ENCODE data around the gene TMEM121.

- PRO-cap: no peak
These were observed 7.2 kb upstream of the SIVA1 start for GRCh38 chr14:104745728-104746202.

- PRO-cap: unidirectional peak, plus-strand start at chr14:104747298
These were observed 6.1 kb upstream of the SIVA1 start for GRCh38 chr14:104746763-104747347.

GRCh38 chr14:104774403-104775101, 21.0 kb downstream of the AKT1 start:
- PRO-cap: no peak

DNA sequence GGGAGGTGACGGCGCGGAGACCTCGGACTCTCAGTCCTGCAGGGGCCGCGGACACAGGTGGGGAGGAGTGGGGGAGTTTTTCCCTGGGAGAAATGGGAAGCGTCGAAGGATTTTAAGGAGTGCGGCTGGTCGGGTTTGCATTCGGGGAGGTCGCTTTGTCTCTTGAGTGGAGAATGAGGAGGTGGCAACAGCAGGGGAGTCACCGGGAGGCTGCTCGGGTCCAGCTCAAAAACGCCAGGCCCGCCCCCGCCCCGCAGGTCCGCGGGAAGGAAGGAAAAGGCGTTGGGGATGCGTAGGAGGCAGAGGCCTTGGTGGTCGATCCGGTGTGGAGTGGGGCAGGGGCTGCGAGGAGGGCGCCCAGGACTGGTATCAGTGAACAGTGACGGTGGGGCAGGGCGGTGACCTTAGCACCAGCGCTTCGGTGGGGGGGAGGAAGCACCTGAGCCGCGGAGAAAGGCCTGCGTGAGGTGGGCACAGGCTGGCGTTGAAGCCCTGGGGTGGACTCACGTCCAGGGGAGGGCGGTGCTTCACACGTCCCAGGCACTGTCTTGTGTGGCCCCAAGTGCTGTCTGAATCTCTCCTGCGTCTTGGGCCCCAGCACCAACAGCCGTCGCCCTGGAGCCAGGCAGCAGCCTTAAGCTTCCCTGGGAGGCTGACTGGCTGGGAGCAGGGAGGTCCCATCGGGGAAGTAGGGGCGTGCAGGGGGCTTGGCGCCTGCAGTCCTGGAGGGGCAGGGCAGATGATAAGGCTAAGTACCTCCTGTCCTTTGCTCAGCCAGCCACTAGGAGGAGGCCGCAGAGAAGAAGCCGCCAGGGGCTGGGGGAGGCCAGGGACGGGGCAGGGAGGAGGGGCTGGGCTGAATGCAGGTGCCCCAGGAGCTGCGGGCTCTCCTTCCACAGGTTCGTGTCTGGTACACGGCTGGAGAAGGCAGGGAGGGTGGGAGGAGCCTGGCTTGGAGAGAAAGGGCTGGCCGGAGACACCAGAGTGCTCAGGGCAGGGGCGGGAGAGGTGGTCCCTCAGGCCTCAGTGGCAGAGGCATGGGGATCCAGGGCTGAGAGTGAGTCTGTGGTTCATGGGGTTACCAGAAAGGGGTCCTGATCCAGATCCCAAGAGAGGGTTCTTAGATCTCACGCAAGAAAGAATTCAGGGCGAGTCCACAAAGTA, 26.5 kb downstream of the ZBTB42 start:
- PRO-cap: no peak

GRCh38 chr14:104843969-104844493, 21.0 kb upstream of the CEP170B start:
- PRO-cap: no peak

GRCh38 chr14:104893213-104893940, 28.3 kb downstream of the CEP170B start:
- PRO-cap: no peak

DNA sequence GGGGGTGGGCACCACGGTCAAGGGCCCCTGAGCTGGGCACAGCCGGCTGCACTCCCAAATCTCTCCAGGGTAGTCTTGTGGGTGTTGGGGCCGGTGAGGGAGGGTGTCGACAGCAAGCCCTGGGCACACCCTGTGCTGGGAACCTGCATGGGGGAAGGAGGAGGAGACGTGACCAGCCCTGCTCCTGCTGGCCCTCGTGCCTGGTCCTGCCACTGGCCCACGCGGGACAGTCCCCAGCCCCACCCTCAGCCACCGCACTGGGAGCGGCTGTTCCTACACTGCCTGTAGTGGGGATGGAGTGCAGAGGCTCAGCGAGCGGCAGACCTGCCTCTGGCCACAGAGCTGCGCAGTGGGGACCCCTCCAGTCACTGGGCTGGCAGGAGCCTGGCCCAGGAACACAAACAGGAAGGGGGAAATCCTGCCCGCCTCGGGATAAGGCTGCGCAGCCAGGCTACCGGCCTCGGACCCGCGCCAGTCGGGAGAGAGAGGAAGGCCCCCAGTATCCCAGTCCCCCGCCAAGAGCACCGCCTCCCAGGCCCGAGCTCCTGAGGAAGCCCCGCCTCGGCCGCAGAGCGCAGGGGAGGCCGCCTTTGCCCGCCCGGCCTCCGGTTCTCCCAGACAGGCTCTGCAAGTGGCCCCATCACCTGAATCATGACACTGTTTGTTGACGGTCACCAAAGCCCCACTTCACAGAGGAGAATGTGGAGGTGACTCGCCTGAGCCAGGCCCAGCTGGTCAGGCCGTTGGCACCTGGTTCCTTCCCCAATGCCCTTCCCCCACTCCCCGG, 10.6 kb downstream of the AHNAK2 start:
- PRO-cap: bidirectional peak, plus-strand start at position 287 of the sequence, minus-strand start at position 62 of the sequence; bidirectional peak, plus-strand start at position 570 of the sequence, minus-strand start at position 627 of the sequence

DNA sequence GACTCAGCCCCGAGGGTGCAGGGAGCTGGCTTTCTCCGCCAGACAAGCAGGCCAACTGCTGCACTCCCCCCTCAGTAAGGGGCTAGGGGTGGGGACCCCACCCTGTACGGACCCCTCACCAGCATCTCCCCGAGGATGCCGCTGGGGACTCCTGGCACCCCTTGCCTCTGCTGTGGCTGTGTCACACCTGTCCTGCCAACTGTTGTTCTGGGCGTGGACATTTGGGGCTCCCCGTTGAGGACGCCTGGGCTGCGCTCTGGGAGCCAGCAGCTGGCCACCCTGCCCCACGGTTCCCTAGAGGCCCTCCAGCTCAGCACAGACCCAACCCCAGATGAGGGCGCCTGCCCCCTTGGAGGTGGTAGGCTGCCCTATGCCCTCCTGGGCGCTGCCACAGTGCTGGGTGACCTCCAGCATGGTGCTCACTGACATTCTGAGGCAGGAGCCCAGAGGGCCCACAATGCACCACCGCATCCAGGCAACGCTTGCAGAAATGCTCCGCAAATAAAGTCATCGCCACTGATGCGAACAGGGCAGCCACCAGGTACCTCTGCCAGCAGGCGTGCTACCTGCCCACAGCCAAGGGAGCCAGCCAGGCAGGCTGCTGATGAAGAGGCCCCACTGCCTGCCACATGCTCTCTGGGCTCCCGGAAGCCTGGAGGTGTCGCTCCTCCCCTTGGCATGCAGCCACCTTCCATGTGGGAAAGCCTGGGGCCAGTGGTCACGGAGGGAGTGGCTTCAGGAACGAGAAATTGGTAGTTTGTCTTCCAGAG, 14.9 kb downstream of the GPR132 start:
- PRO-cap: no peak

GRCh38 chr14:105058615-105059005, 6.6 kb downstream of the GPR132 start:
- PRO-cap: no peak

- PRO-cap: no peak
These were observed 5.6 kb downstream of the GPR132 start for GRCh38 chr14:105059565-105060131.

- PRO-cap: no peak
These were observed 27.2 kb upstream of the GPR132 start for GRCh38 chr14:105092200-105092981.

DNA sequence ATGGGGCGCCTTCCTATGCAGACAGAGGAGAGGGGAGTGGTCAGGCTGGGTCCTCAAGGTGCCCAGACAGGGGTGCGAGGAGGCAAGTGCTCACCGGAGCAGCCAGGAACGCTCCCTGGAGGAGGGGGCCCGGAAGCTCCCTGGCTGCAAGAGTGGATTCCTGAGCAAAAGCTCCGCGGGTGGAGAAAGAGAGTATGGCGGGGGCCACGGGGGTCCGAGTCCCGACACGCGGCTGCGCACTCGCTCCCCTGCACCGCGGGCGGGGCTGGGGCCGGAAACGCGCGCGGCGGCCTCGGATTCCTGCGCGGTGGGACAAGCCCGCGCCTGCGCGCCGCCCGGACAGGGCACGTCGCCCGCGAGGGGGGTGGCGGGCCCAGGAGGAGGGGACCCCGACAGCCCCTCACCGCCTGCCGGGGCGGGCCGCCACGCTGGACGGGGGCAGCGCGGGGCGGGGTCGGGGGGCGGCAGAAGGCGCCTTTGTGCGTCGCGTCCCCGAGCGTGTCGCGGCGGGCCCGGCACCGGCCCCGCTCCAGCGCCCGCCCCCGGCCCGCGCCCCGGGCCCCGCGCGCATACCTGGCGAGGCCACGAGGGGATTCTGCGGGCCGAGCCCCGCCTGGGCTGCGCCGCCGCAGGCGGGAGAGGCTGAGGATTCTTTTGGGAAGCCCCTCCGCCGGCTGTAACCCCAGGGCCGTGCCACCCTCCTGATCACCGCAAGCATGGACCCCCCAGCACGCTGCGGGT, 27.9 kb upstream of the GPR132 start:
- PRO-cap: unidirectional peak, plus-strand start at position 342 of the sequence

DNA sequence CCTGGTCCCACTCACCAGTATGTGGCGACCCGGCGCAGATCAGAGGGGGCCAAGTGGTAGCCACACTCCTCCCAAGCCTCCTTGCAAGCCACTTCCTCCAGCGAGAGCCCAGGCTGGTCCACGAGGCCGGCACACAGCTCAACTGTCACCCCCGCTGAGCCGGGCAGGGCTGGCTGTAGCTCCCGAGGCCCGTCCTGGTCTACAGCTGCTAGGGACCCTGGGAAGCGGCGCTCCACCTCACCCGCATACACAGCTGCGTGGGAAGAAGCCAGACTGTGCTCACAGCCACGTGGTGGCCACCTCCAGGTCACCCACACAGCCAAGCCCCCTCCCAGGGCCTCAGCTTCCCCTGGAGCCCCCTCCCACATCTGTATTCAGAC, 4.6 kb downstream of the NUDT14 start:
- PRO-cap: no peak

DNA sequence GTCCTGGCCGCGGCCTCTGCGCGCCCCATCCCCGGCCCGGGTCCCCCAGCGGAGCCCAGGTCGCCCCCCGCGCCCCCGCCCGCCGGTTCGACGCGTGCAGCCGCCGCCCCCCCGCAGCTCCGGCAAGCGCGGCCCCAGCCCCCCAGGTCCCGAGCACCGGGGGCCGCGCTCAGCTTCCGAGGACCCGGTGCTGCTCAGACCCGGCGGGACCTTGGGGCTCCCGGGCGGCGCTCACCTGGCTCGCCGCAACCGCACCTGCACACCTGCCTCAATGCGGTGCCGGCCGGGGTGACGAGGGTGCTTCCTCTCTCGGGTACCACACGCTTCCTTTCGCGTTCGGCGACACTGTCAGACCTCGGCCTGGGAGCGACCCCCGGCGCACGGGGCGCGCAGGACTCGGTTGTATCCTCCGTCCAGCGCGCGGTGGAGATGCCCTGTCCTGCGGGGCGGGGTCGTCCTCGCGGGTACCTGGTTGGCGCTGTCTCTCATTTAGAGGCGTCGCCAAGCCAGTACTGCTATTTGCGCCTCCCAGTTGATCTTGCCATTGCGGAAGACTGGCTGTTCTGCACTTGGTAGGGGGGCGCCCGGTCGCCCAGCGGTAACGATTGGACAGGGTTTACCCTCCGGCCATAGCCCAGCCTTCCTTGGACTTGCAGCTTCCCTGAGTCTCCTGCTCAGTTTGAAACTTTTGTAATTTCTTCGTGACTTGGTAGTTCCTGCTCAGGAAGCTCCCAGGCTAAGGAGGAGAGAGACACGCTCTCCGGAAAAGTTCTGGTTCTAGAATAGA, 732 bp downstream of the PACS2 start:
- PRO-cap: no peak

DNA sequence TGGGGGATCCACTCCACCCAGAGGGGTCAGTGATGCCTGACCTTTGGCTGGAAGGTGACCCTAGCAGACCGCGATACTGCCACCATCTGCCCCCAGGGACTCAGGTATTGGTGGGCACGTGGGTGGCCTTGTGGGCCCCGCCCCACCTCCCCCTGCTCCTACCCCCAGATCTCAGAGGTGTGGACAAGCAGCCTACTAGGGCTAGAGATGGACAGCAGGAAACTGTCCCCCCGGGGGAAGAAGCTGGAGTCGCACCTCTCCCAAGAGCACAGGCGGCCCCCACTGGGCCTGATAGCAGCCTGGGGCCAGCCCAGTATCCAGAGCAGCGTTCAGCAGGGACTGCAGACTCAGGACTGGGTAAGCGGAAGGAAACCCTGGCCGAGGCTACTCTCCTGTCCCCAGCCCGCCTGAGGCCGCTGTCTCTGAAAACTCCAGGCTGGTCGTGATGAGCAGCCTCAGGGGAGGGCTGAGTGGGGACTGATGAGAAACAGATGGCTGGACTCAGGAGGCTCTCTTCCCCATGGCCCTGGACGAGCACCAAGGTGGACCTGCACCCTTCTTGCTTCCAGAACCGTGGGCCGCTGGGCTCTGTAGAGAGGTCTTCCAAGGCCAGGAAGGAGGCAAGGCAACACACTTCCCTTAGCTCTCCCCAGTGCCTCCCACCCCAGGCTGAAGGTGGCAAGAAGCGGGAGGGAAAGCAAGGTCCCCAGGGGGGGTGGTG, 956 bp downstream of the TEX22 start:
- PRO-cap: no peak

- PRO-cap: no peak
These were observed 2.4 kb downstream of the MTA1 start for GRCh38 chr14:105421896-105422464.

GRCh38 chr14:105482726-105483104, 4.0 kb upstream of the CRIP1 start:
- PRO-cap: no peak

- PRO-cap: unidirectional peak, plus-strand start at chr14:105489842; bidirectional peak, plus-strand start at chr14:105490175, minus-strand start at chr14:105490074
These were observed 1.5 kb upstream of the TEDC1 start for GRCh38 chr14:105489176-105490351.

- PRO-cap: unidirectional peak, plus-strand start at chr14:105526603
These were observed at the start of gene TMEM121 for GRCh38 chr14:105526048-105527079. Gene TMEM121 (plus strand): TSS chr14:105526583.

DNA sequence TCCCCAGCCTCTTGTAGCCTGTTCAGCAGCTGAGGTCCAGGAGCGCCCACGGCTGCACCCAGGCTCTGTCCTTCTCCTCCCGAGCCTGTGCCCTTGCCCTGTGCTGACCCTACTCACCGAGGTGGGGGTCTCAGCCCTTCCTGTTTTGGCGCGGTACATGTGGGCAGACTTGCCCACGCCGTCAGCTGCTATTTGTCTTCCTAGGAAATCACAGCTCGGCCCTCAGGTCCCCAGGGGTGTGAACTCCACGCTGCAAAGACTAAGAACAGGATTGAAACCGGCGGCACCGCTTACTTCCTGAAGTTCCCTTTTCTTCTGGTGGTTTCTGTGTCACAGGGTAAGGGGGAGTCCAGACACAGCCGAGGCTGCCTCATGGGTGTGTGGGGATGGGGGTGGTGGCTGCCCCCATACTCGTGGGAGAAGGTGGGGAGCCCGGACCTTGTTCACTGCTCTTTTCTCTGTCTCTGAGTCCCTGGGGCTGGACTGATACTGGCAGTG, 121.9 kb downstream of the TMEM121 start:
- PRO-cap: no peak